Camera-type eye (tissue), 1 donor: ENCODE measurements around a stretch of chr10.

DNA sequence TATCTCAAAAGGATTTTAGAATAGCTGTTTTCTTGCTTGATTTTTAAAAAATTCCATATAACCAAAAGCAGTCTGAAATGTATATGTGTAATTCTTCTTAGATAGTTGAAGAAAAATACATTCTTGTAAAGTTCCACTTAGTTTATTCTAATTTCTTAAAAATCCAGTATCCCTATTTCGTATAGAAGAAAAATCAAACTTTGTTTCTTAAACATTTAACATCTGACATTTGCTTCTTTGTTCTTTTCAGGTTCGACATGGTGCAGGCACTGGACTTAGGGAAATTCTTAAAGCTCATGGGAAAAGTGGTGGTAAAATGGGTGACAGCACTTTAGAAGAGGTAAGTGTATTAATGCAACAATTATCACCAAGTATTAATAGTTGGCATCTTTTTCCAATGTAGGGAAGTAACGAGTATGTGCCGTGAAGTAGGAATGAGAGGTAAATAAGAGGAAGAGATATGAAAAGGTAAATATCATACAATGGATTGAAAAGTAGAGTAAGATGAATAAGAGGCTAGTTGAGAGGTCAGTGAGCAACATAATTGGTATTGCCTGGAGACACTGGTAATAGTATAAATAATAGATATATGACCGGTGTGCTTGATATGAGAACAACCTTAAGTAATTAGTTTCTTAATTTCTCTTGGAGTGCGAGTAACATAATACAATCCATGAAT lies 35.4 kb downstream of the BTAF1 start:
- RAMPAGE, long total RNA, result no peak

DNA sequence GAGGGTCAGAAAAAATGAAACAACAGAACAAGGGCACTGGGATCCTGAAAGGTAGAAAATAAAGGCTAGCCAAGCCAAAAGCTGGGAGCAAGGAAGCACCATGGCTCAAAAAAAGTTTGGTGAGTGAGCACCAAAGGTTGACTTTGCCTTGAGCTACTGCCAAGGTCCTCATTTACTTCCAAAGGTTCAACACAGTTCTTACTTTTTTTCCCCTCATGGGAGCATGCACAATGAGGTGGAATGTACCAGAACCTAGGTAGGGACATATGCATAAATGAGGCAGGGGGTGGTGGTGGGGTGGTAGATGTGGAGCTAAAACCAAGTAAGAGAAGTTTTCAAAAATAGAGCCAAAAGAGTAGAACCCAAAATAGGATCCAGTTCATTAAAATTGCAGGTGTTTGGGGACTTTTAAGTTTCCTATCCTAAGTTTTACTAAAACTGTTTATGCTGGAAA lies 182.7 kb downstream of the CPEB3 start:
- RAMPAGE, long total RNA, result no peak

- RAMPAGE, long total RNA, result no peak
These were observed 182.0 kb downstream of the CPEB3 start for GRCh38 chr10:92108874-92109320.

- RAMPAGE, long total RNA, result no peak
These were observed 179.4 kb downstream of the CPEB3 start for GRCh38 chr10:92111229-92112124.

GRCh38 chr10:92151871-92152422 lies 138.9 kb downstream of the CPEB3 start:
- RAMPAGE, long total RNA, result no peak

DNA sequence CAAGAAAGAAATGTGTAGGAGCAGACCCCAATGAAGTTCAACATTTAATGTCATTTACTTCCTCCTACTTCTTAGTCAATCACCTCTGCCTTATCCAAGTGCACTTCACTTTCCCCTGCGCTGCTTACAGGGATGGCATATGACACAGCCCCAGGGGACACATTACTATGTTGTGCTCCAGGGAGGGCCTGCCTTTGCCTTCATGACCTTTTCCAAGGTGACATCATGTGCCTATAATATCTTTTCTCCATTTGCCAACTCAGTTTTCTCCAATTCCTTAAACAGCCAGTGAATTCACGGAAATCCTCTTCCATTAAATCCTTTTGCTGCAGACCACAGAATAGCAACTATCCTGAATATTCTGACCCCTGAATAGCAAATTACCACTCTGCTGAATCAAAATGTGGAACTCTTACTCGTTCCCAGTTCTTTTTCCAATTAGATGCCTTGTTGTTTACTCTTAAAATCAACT lies 139.8 kb downstream of the MARCHF5 start:
- RAMPAGE, long total RNA, result no peak

DNA sequence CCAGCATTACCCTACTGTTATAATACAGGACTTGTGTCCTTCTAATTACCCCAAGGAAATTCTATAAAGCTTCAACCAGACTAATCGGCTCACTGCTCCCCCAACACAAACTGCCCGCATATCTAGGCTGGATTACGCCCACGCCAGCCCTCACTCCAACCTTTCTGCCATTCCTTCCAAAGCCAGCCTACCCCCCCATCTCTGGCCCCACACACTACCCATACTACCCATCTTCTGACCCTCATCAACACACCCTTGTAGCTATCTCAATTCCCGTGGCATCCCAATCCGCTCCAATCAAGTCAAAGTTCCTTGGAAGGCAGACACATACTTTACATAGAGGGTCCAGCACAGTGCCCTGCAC lies 1.3 kb downstream of the IDE start:
- RAMPAGE, long total RNA, result no peak

- RAMPAGE, long total RNA, result no peak
These were observed 938 bp downstream of the HHEX start for GRCh38 chr10:92690348-92691437.

GRCh38 chr10:92692050-92693044 lies 2.6 kb downstream of the HHEX start:
- RAMPAGE, long total RNA, result no peak

DNA sequence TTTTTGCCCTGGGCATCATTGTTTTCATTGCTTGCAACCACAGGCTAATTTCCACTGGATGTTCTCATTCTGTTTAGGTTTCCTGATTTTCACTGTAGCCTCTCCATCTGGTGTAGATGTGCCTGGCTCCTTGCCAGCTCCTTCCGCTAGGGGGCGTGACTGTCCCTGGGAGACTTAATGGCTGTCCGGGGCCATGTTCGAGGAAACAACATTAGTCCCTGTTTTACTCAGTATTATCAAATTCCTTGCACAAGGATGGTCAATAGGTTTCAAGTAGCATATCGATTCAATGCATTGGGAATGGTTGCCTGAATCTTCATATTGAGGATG lies 9.2 kb upstream of the EXOC6 start:
- RAMPAGE, long total RNA, result no peak

DNA sequence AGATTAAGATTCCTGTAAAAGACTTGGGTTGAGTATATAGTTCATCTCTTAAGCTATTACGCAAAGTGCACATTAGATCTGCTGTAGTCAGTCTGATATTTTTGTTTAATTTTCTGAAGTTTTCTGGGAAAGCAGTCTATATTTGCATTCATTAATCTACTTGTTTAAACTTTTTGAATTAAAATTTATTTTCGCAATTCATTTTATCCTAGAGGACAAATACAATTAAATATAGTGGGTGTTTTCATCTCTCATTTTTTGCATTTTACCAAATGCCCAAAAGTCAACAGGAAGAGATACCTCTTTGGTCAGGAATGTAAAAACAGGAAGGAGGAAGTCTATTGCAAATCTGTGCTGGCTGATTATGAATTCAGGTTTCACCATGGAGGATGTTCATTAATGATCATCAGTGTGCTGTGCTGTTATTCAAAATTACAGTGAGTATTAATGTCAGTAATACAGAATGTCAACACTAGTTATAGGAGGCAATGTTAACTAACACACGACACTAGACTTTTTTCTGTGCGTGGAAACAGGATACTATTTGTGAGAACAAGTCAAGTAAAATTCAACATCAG lies 24.6 kb downstream of the EXOC6 start:
- RAMPAGE, long total RNA, result no peak

DNA sequence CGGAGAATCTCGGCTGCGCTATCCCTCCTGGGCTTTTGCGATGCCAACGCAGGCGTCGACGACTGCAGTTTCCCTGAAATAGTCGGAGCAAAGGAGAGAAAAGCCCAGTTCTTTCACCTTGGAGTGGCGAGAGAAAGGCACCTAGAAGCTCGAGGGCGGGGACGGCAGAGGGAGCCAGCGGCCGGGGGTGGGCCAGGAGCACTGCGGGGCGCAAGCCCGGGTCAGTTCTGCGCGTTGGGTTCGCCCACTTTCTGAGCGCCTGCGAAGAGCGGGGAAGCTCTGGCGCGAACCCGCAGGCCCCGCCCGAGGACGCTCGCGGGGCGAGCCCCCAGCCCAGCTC lies 358 bp upstream of the CYP26C1 start:
- RAMPAGE, long total RNA, result no peak

- RAMPAGE, long total RNA, result no peak
These were observed 1.7 kb upstream of the CYP26A1 start for GRCh38 chr10:93071599-93072766.

- RAMPAGE, long total RNA, result no peak
These were observed 4.4 kb downstream of the CYP26A1 start for GRCh38 chr10:93078045-93078482.

DNA sequence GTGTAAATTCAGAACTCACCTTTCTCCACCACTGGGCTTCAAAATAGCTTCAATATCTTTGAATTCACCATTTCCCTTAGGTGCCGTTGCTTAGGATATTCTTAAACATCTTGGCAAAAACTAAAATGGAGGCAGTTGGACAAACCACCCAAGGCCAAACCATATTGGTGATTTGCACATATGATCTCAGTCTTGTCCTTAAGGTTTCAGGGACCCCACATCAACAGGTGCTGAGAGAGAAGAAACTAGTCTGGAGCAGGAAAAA lies 184.7 kb downstream of the CYP26A1 start:
- RAMPAGE, long total RNA, result no peak

GRCh38 chr10:93438191-93438872 lies 43.8 kb downstream of the MYOF start:
- RAMPAGE, long total RNA, result no peak

GRCh38 chr10:93445443-93445935 lies 36.6 kb downstream of the MYOF start:
- RAMPAGE, long total RNA, result no peak

DNA sequence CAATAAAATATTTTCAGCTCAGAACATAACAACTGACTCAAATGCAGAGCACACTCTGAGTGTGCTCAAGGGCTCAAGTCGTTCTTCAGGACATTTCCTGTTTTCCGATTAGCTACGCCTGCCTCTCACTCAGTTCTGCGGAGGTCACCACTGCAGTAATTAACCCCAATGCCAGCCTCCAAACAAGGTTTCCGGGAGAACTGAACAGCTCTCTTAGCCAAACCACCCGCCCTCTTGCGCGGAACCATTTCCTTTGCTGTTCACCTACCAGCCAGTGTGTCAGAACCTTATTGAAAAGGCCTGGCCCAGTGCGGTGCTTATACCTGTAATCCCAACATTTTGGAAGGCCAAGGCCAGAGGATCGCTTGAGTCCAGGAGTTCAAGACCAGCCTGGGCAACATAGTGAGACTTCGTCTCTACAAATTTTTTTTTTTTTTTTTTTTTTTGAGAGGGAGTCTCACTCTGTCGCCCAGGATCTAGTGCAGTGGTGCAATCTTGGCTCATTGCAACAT lies 19.1 kb downstream of the MYOF start:
- RAMPAGE, long total RNA, result no peak

DNA sequence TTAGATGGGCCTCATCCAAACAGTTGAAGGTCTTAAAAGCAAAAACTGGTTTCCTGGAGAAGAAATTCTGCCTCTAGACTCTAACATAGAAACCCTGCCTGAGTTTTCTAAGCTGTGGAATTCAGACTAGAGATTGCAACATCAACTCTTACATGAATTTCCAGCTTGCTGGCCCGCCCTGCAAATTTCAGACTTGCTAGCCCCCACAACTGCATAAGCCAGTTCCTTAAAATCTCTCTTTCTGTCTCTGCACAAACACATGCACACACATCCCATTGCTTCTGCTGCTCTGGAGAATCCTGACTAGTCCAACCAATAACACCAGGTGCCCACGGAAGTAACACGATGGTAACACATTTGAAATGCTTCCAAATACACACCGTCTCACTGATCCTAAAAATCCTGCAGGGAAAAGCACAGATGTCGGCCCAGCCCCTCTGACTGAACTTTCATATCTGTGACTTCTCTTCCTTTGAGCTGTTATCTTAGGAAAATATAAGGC lies 18.0 kb downstream of the MYOF start:
- RAMPAGE, long total RNA, result no peak

DNA sequence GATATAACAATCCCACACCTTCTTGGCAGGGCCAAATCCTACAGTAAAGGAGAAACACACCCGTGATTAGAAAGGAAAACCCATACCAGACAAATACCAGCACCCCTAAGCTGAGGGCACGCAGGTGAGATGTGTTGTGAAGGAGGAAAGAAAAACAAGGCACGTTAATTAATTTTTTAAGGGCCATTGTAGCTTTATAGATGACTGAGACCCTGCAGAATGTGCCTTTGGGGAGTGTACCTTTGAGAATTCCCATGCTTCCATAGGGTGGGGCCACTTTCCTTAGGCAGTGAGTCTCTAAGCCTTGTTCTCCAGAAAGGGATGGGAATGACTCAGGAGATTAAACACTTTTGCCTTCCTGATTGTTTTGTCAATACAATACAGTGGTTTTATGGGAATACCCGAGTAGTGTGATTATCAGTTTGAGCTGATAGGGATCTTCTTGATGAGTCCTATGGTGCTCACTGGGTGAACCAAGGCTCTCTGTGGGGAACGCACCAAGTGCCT lies 6.4 kb downstream of the MYOF start:
- RAMPAGE, long total RNA, result no peak